CD14-positive monocyte (primary cell): ENCODE measurements around a stretch of chr1.

DNA sequence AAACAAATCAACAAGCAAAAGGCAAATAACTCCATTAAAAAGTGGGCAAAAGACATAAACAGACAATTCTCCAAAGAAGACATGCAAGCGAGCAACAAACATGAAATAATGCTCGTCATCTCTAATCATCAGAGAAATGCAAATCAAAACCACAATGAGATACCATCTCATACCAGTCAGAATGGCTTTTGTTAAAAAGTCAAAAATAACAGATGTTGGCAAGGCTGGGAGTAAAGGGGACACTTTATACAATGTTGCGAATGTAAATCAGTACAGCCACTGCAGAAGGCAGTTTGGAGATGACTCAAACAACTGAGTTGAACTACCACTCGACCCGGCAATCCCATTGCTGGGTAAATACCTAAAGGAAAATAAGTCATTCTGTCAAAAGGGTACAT is 26.1 kb downstream of the TSPAN2 start:
- CAGE, long polyA plus RNA = no peak

DNA sequence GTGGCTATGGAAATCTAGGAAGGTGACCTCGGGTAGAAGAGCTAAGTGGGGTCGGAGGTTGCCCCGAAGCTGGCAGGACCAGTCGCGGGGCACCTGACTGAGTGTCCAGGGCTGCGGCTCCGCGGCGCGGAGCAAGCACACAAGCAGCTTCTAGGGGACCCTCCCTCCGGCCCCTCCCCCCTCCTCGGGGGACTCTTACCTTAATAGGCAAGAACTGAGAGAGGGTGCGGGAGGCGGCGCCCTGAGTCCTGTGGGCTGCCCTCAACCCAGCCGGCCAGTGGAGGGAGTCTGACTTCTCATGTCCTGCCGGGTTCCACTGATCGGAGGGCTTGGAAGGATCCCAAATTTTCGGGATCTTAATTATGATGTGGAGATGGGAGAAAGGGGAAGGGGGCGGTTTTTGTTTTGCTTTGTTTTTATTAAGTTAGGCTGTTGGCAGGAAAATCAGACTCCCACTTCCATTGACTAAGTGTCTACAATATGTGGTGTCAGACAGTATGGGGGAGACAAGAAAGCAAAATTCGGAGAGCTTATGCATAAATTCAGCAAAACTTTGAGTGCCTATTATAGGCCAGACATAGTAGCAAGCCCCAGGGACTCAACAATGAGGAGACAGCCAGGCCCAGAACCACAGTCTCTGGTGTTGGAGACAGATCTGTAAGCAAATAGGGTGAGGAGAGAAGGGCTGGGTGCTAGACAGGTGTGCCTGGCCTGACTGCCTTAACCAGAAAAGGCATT is 701 bp upstream of the TSPAN2 start:
- CAGE, long polyA plus RNA = no peak

DNA sequence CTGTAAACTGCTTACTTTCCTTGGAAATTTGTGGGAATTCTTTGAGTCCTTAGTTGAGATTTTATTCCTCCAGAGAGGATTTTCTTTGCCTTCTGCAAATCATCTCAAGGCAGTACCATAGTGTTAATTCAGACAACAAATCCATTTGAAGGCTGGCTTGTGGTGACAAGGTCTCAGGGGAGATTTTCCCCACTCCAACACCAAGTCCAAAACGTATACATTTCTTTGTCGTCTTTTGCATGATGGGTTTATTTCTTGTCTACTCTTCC is 9.4 kb upstream of the TSPAN2 start:
- CAGE, long polyA plus RNA = no peak

GRCh38 chr1:115342086-115342341 is 4.0 kb upstream of the NGF start:
- CAGE, long polyA plus RNA = no peak

- CAGE, long polyA plus RNA = no peak
These were observed 8.2 kb downstream of the VANGL1 start for GRCh38 chr1:115649881-115650507.

- CAGE, long polyA plus RNA = no peak
These were observed 29.6 kb downstream of the VANGL1 start for GRCh38 chr1:115671195-115671920.

DNA sequence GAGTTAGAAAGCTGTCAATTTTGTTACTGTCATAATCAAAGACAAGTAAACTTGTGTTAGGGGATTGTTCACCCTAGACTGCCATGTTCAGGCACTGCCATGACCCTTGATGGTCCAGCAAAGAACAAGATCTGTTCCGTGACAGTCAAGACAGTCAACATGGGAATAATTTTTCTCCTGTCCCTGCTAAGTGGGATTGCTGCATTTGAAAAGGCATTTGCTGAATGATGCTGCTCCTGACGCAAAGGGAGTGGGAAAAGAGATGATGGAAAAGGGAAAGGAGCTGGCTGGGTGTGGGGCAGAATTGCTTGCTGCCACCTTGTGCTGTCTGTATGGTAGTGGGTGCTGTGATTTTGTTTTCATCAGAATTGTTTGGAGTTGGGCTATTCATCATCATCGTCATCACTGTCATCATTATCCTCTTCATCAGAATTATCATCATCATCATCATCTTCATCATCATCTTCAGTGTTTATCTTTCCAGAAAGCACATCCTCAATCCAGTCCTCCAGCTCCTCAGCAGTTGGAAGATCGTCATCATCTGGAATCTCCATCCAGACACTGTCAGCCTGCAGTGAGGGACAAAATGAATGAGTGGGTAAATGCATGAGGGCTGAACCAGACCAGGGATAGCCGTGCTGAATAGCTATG is 59.2 kb downstream of the VANGL1 start:
- CAGE, long polyA plus RNA = no peak

DNA sequence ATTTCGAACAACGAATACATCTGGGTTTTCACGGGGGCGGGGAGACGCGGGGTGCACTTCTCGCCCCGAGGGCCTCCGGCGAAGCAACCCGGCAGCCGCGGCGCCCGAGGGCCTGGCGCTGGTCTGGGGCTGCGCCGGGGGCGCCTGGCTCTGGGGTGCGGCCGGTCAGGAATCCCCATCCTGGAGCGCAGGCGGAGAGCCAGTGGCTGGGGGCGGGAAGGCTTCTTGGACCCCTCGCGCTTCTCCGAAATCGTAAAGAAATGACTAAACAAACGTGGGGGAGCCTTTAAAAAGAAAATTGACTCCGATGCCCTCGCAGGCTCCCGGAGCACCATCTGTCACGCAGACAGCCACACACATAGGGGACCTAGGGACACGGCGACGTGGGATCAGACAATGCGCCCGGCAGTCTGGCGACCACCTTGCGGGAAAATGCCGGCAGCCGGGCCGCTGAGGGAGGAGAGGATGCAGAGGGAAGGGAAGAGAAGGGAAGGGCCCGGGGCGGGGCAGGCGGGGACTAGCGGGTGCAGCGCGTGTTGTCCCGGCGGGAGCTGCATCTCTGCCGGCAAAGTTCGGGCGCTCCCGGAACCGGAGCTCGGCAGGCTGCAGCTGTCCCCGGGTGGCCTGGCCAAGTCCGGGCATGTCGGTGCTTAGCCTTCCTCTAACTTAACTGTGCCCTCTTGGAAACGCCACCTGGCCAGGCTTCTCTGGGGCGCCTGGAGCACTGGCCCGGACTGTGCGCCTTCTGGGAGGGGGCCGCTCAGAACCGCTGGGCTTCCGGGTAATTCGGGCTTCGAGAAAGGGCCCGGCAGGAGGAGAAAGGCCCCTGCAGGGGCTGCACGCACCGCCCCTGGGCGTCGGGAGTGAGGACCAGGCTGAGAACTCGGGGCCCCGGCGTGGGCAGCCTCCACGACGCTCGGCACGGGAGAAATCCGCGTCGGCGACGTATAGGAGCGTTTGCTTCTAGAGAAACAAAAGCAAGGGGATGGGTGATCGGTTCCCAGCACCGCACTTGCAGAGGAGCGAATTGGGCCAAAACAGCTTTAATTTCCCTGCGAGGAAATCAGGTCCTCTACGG is 1.8 kb downstream of the NHLH2 start:
- CAGE, long polyA plus RNA = no peak

GRCh38 chr1:116066392-116066976 is 44.7 kb upstream of the MAB21L3 start:
- CAGE, long polyA plus RNA = no peak

GRCh38 chr1:116147682-116148003 is 36.4 kb downstream of the MAB21L3 start:
- CAGE, long polyA plus RNA = no peak

DNA sequence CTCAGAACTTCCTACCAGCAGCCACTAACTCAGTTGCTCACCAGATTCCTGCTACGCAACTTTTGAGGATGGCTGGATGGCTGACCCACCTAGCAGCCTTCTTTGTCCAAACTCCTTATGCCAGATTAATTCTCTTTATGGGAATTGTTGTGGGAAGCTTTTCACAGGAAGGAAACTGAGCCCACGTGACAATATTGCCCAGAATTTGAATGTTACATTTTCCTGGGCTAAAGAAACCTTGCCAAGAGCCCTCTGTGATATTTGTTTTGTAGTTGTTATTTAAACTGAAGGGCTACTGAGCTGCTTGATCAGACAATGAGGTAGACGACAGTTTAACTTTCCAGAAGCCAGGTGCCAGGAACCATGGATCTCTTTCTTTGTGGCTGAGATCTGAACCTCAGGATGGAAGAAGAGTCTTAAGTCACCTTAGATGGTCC is 85.5 kb upstream of the ATP1A1 start:
- CAGE, long polyA plus RNA = no peak

GRCh38 chr1:116330041-116331357 is 42.5 kb upstream of the ATP1A1 start:
- CAGE, long polyA plus RNA = no peak

DNA sequence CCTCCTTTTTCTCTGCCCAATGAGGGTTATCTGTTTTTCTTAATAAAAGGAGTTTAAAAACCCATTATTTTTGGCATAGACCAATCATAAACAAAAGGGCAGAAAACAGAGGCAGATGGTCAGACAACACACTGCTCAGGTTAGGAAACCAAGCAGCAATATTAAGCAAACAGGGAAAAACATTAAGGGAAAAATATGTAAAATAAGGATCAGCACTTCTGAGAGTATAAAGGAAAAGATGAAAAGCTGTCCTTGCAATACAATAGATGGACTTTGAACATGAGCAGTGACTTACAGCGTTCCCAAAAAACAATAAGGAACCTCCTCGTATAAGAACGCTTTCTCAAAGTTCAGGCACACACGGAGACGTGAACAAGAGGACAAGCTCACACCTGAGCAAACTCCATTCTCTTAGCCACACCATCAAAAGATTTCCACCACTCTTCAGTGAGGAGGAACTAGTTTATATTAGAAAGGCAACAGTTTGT is 37.3 kb upstream of the ATP1A1 start:
- CAGE, long polyA plus RNA = no peak

DNA sequence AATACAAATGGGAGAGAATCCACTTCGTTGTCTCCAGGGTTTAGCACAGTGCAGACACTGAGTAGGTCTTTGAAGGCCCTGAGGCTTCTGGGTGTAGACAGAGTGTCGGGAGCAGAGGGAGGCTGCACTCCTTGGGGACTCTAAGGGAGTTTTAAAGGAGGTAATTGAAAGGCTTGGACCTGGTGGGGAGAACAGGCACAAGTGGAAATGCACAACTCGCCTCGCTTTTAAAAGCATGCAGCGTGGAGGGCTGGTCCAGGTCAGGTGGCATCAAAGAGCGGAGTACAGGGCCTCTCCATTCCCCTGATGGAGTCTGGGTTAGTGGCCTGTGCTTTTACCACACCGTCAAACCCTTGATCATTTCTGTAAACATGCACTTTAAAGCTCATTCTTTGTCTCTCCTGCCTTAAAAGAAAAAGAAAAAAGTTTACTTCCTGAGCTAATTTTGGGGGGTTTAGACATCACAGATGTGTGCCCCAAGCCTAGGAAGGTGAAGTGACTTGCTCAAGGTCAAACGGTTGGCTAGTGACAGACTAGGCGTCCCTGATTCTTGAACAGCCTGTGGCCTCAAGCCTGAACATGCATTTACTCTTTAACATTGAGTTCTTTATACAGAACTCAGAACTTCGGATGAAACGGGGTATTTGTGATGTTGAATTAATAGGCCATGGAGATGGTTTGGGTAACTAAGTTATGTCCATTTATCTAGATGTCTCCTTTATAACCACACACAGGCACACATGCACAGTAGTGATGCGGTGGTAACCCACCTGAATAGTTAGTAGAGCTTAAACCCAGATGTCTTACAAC is 1.9 kb downstream of the ATP1A1 start:
- CAGE, long polyA plus RNA = no peak

- CAGE, long polyA plus RNA = no peak
These were observed 5.8 kb downstream of the ATP1A1 start for GRCh38 chr1:116378596-116379562.

GRCh38 chr1:116432328-116432670 is 59.3 kb downstream of the ATP1A1 start:
- CAGE, long polyA plus RNA = no peak

GRCh38 chr1:116492361-116492785 is 78.5 kb downstream of the CD58 start:
- CAGE, long polyA plus RNA = no peak

DNA sequence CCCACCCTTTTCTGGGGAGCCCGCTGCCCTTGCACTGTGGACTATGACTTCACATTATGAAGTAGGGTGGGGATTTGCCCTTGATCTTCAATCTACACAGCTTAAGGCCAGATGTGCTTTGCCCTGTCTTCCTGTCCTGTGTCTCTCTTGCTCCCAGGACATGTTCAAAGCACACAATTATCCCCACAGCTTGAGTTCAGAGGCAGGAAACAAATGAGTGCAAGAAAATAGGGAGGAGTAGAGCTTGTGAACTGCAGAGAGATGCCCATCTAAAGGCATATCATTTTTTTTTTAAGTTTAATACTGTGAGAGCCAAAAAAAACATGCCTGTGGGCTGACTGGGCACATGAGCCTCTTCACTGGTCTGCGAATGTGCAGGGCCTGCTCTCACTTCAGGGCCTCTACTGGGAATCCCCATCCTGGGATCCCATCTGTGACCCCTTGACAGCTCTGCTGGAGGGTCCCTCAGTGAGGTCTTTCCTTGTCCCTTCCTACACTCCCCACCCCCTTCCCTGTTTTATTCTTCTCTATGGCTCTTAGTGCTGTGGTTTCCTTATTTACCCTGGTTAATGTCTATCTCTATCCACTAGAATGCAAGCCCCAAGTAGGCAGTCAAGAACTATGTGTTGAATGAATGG is 61.5 kb downstream of the CD58 start:
- CAGE, long polyA plus RNA = no peak

GRCh38 chr1:116712433-116712918 is 41.8 kb upstream of the CD2 start:
- CAGE, long polyA plus RNA = no peak

- CAGE, long polyA plus RNA = no peak
These were observed 16.3 kb upstream of the CD2 start for GRCh38 chr1:116737917-116738289.